ENCODE results near the gene RABL2B.

- RAMPAGE, long total RNA: no peak
- RRBS: no CpG with 5 or more reads among the region's 10 CpGs
PRO-cap:
- standard: no peak
- CoPRO, capped RNA only, 2 experiments: no peak in any of the 2 experiments
- CoPRO, capped and uncapped RNA, 2 experiments: no peak in any of the 2 experiments
- CoPRO, uncapped RNA only, 2 experiments: no peak in any of the 2 experiments
CAGE:
- cytosol, long polyA plus RNA: no peak
- long polyA plus RNA: no peak
- nucleolus, long total RNA: no peak
- nucleus, long polyA plus RNA: no peak
Measured at GRCh38 chr22:50700239-50700575, 37.8 kb upstream of the ACR start.

DNA sequence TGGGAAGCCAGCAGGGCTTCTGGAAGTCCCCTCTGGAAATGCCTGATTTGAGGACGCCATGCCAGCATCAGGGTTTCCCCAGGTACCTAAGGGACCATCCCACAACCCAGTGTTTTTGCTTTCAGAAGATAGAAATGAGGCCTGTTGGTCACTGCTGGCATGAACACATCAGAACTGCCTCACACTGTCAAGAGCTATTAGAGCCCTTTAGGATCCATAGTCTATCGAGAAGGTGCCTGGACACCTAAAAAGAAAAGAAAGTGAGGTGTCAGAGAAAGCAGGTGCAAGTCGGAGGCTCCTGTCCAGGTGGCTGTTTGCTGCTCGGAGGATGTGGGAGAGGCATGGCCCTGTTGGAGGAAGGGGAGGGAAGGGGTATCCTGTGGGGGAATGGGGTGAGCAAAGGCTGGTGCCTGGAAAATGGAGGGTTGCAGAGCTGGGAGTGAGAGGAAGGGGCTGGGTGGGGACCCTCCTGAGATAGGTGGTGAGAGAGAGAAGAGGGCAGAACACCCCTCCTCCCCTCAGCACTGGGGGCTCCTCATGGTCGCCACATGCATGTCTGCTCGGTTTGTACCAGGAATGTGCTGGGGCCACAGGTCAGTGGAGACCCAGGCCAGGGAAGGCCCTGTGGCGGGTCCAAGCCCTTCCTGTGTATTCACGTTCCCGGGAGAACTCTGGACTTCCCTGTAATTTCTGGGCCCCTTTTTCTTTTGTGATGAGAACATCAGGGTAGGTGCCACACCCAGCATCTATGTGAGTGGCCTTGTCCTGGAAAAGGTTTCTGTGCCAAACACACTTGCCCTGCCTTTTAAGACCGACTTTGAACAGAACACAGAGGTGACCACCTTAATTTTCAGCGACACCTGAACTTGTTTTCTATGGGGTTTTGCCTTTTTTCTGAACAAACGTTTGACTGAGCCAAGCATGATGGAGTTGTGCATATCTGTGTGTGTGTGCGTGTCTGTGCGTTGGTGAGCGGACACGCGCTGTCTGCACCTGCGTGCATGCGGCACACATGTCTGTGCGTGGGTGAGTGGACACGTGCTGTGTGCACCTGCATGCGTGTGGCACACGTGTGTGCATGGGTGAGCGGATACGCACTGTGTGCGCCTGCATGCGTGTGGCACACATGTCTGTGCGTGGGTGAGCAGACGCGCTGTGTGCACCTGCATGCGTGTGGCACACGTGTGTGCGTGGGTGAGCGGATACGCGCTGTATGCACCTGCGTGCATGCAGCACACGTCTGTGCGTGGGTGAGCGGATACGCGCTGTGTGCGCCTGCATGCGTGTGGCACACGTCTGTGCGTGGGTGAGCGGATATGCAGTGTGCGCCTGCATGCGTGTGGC, 27.6 kb upstream of the ACR start:
- RAMPAGE, long total RNA: no peak
- RRBS: no CpG with 5 or more reads among the region's 49 CpGs
PRO-cap:
- standard: no peak
- CoPRO, capped RNA only, 2 experiments: no peak in any of the 2 experiments
- CoPRO, capped and uncapped RNA, 2 experiments: no peak in any of the 2 experiments
- CoPRO, uncapped RNA only, 2 experiments: no peak in any of the 2 experiments
CAGE:
- cytosol, long polyA plus RNA: no peak
- long polyA plus RNA: no peak
- nucleolus, long total RNA: no peak
- nucleus, long polyA plus RNA: no peak

GRCh38 chr22:50783358-50783986, at the start of gene RABL2B:
Gene RABL2B, minus strand, starts transcription at chr22:50783636.
- RAMPAGE, long total RNA: start-site peak on the minus strand at chr22:50783620-50783630, 23 and 22 reads in 2 replicates; start-site peak on the plus strand at chr22:50783766-50783826, 255 and 166 reads in 2 replicates
- RRBS: no CpG with 5 or more reads among the region's 64 CpGs
PRO-cap:
- standard: bidirectional peak, plus-strand start at chr22:50783785, minus-strand start at chr22:50783630
- CoPRO, capped RNA only, 2 experiments: peak in 1 of 2 experiments; most common plus-strand start chr22:50783807 (in 1); most common minus-strand start chr22:50783628 (in 1)
- CoPRO, capped and uncapped RNA, 2 experiments: peak in 2 of 2 experiments; most common plus-strand start chr22:50783785 (in 2); most common minus-strand start chr22:50783628 (in 2)
- CoPRO, uncapped RNA only, 2 experiments: no peak in any of the 2 experiments
CAGE:
- cytosol, long polyA plus RNA: start-site peak on the minus strand at chr22:50783627-50783633, 40 and 70 reads in 2 replicates
- long polyA plus RNA: start-site peak on the plus strand at chr22:50783797-50783821, 32 and 50 reads in 2 replicates
- nucleolus, long total RNA: no peak
- nucleus, long polyA plus RNA: start-site peak on the minus strand at chr22:50783627-50783641, 50 and 177 reads in 2 replicates; start-site peak on the plus strand at chr22:50783802-50783821, 160 and 128 reads in 2 replicates